ENCODE data around the genes TRIL and FKBP14.

DNA sequence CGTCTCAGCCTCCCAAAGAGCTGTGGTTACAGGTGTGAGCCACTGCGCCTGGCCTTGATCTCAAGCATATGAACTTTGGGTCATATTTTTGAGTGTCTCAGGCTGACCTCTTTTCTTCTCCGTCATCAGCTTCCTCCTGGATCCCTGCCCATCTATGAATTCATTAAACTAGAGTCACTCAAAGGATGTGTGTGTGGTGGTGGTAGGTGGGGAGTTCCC, 6.7 kb upstream of the CREB5 start:
- PRO-cap, 4 experiments = no peak in any of the 4 experiments
- RAMPAGE, long total RNA, 2 experiments = no peak in any of the 2 experiments

- PRO-cap, 4 experiments = no peak in any of the 4 experiments
- RAMPAGE, long total RNA, 2 experiments = no peak in any of the 2 experiments
Measured at GRCh38 chr7:28474116-28474708, 61.9 kb downstream of the CREB5 start.

DNA sequence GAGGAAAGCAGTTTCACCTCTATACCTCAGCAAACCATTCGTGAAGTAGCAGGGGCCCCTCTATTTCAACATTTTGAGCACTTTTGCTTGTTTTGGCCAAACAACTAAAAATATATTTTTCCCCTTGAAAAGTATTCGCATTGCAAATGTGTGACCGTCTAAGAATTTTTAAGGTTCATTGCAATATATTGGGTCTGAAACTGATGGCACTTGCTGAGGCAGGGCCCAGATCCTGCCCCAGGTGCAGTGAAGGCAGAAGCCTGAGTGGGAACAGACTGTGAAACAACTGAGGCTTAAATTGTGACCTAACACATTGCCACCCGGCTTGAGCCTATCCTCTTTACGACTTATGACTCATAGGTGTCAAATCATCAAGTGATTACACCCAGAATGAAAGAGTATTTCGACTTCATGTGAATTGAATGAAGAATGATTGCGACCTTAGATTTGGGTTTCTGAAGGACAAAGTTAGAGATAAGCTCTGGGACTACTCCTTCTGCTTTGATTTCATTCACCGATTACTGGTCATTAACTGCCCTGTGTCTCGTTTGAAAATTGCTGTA, 200.9 kb downstream of the CREB5 start:
- PRO-cap, 4 experiments = no peak in any of the 4 experiments
- RAMPAGE, long total RNA, 2 experiments = no peak in any of the 2 experiments

GRCh38 chr7:28672615-28673037, 260.3 kb downstream of the CREB5 start:
- PRO-cap, 4 experiments = no peak in any of the 4 experiments
- RAMPAGE, long total RNA, 2 experiments = no peak in any of the 2 experiments

DNA sequence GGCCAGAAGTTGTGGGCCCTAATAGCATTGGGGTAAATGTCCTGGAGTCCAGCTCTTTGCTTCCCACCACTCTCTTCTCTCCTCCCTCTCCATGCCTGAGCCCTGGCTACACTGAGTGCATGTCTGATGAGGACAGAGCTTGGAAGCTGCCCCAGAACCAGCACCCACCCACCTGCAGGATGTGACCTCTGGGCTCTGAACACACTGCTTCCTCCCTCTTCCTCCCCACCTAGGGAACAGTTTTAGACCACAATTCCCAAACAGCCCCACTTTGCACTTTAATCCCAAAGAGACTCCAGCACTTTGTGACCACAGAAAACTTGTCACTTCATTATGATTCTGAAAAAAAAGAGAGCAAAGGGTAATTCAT, 262.5 kb downstream of the TRIL start:
- PRO-cap, 4 experiments = no peak in any of the 4 experiments
- RAMPAGE, long total RNA, 2 experiments = no peak in any of the 2 experiments

GRCh38 chr7:28732627-28732809, 225.6 kb downstream of the TRIL start:
- PRO-cap, 4 experiments = no peak in any of the 4 experiments
- RAMPAGE, long total RNA, 2 experiments = no peak in any of the 2 experiments

DNA sequence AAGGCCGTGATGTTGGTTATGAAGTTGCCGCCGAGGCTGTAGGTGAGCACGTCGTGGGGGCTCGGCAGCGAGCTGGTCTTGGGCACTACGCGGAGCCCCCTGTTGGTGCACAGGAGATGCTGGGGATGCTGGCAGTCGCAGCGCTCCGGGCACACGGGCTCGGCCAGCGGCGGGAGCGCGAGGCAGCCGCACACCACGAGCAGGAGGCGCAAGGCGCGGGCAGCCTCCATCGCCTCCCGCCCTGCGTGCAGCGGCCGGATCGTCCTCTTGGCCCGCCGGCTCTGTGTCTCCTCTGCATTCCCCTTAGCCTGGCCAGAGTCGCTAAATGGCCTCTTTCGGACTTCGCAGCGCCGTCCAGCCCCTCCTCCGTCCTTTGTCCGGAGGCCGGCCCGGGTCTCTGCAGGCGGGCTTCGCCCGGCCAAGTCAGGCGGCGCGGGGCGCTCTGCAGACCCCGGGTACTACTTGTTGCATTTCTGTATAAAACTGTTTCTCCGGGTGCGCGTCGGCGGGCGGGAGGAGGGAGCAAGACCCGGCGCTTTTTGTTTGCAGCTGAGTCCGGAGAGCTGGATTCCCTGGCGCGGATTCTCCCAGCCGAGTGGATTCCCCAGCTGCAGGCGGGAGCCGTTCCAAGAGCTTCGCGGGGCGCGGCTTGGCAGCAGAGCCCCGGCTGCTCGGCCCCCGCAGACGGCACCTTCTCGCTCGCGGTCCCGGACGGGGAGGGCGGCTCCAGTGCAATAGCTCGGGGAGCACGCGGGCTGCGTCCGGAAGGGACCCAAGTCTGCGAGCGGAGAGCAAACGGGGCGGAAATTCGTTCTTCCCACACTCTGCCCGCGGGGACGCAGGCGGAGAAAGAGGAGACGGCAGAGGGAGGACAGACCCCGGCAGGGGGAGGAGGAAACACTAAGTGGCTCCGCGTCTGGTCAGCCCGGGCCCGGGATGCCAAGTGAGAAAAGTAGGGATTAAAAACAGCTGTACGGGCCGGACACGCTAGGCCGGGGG, at the start of gene TRIL:
Gene TRIL, minus strand, starts transcription at position 514 of the 999 bp plus-strand sequence.
- PRO-cap, 4 experiments = no peak in any of the 4 experiments
- RAMPAGE, long total RNA, 2 experiments = no peak in any of the 2 experiments

- PRO-cap, 4 experiments = no peak in any of the 4 experiments
- RAMPAGE, long total RNA, 2 experiments = no peak in any of the 2 experiments
Measured at GRCh38 chr7:28980485-28981004, 22.4 kb upstream of the TRIL start.

- PRO-cap, 4 experiments = no peak in any of the 4 experiments
- RAMPAGE, long total RNA, 2 experiments = no peak in any of the 2 experiments
Measured at GRCh38 chr7:29206144-29206598, 11.6 kb downstream of the CHN2 start.

- PRO-cap, 4 experiments = no peak in any of the 4 experiments
- RAMPAGE, long total RNA, 2 experiments = no peak in any of the 2 experiments
Measured at GRCh38 chr7:29254625-29255069, 60.1 kb downstream of the CHN2 start.

GRCh38 chr7:29274018-29274592, 79.5 kb downstream of the CHN2 start:
- PRO-cap, 4 experiments = peak in 2 of 4 experiments; most common plus-strand start chr7:29274346 (in 1); most common minus-strand start chr7:29274281 (in 2)
- RAMPAGE, long total RNA, 2 experiments = no peak in any of the 2 experiments

DNA sequence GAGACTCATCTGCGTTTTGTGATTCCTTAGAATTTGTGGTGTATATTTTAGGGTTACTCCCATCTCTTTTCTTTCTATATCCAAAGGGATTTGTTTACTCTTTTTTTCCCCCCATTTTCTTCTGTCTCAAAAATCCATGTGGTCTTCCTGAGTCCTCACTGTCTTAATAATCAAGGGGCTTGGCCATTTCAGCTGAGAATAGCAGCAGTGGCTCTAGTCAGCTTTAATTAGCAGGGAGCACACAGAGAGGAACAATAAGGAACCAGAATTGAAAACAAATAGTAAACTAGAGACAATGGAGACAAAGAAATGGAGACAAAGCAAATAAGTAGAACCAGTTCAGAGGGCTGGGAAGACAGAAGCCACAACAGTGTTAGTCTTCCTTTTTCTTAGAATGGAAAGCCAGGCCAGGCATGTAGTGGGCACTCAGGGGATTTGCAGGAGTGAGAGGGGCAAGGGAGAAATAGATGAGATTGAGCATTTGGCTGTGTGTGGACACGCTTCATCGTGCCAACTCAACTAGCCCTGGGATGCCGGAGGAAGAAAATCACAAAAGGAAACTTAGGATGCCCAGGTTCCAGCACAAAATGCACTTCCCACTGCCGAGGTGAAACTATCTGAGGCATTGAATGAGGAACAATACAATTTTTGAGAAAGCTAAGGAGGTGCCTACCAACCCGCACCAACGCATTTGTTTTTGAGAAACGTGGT, 94.0 kb downstream of the CHN2 start:
- PRO-cap, 4 experiments = peak in 1 of 4 experiments; most common plus-strand start position 651 of the sequence (in 1)
- RAMPAGE, long total RNA, 2 experiments = no peak in any of the 2 experiments

DNA sequence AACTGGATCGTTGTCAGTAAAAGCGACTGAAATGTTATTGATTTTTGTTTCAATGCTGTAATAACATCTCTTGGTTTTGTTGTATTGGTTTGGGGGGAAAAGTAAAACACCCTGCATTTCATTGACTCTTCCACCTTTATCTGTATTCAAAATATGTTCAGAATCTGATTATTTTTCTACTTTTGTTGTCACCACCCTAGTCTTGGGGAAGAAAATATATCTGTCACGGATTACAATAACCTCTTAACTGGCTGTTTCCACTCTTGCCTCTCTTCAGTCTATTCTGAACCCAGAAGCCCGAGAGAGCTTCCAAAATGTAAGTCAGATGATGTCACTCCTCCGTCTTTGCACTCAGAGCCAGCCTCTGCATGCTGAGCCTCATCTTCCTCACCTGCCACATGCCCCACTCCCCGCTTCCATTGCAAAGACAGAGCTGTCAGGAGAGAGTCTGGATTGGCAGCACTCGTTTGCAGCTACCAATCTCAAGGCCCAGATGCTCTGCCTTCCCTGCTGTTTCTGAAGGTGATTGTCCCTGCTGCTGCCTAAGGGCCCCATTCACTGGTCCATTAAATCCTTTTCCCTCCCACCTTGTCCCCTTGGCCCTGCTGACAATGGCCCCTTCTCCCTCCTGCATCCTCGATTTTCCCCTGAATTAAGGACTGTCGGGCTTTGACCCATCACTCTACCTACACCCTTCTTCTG, 98.2 kb downstream of the CHN2 start:
- PRO-cap, 4 experiments = no peak in any of the 4 experiments
- RAMPAGE, long total RNA, 2 experiments = no peak in any of the 2 experiments

DNA sequence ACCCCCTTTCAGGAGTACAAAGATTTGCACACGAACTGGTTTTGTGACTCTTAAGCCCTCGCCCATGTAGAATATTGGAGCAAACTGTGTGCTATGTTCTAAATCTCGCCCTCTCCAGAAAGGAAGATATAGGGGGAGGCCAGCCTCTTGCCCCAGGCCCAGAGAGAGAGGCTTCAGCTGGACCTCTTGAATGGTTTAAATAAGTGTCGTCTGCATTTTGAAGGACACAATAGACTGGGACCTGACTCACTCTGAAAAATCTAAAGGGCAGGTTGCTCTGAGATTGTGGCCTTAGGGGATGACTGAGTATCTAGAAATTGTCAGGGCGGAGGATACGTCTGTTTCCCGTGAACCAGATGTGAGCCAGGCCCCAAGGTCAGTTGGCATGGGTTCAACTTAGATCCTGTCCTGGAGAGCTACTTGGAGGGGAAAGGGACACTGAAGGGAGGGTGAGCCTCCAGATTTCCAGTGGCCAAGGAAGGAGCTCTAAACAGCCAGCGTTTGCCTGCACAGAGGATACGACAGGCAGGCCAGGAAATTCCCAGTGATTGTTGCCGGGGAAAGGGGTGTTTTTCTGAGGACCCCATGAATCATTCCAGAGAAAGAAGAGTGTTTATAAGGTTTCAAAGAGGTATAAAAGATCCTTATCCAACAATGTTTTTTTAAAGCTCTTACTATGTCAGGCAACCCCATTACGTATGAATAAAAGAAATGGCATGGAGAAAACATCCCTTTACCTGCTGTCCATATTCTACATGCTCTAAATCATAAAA, 110.2 kb downstream of the CHN2 start:
- PRO-cap, 4 experiments = no peak in any of the 4 experiments
- RAMPAGE, long total RNA, 2 experiments = no peak in any of the 2 experiments

GRCh38 chr7:29319669-29320522, 125.3 kb downstream of the CHN2 start:
- PRO-cap, 4 experiments = no peak in any of the 4 experiments
- RAMPAGE, long total RNA, 2 experiments = no peak in any of the 2 experiments

DNA sequence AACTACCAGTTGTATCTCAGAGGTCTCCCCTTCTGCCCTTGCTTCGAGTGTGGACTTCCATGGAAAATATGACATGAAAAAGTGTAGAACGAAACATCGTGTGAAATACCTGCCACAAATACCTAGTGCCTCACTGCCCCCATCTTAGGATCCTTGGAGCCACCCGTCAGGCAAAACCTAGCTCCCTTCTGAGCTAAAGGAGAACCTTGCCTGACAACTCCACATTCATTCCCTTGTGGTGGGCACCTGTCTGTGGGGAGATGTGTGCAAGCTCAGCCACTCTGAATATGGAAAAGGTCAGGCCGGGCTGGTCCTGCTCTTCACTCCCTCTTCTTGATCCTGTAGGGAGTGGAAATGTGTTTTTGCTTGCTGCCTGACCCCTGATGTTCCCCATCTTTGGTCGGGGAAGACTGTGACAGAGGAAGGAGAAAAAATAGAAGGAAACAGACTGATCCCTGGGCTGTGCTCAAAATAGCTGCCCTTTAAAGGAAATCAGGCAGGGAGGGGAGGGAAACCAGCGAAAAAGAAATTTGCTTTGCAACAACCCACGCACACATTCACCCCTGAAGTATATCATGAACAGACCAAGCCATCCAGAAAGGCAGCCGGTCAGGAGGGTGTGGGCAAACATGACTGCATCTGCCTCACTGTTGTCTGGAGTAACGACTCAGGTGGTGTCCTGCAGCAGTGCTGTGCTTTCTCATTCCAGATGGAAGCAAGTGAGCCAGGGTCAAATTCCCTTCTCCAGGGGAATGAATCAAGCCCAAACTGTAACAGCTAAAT, 74.0 kb downstream of the SCRN1 start:
- PRO-cap, 4 experiments = no peak in any of the 4 experiments
- RAMPAGE, long total RNA, 2 experiments = no peak in any of the 2 experiments

DNA sequence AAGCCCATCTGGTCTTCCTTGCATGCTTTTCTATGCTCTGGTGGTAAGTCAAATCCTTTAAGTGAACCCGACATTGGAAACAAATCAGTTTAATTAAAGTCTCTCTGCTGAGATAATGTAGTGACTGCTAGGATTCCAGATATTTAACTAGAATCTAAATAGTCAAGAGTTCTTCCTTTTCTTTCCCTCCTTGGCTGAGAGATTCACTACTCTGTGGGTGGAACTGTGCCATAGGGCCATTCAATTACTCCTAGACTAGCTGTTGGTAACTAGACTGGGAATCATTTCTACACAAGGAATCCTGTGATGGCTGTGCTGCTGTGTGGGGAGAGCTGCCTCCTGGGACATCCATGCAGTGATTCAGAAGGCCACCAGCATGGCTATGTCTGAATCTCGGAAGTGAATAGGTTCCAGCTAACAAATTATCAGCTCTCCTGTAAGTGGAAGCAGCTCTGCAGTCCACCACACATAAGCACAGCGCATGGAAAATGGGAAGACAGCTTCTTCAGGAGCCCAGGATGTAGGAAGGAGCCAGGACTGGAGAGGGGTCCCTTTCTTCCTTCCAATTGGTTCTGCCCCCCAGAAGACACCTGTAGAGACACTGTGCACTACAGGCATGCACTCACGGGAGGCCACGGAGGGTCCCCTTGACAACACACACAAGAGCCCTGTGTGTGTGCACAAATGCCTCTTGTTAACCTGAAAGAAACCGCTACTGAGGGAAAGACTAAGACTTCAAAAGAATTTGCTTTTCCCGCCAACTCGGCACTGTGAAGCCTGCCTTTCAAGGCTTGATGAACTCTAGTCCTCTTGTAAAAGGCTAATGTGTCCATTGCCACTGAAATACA, 66.5 kb downstream of the SCRN1 start:
- PRO-cap, 4 experiments = no peak in any of the 4 experiments
- RAMPAGE, long total RNA, 2 experiments = no peak in any of the 2 experiments

DNA sequence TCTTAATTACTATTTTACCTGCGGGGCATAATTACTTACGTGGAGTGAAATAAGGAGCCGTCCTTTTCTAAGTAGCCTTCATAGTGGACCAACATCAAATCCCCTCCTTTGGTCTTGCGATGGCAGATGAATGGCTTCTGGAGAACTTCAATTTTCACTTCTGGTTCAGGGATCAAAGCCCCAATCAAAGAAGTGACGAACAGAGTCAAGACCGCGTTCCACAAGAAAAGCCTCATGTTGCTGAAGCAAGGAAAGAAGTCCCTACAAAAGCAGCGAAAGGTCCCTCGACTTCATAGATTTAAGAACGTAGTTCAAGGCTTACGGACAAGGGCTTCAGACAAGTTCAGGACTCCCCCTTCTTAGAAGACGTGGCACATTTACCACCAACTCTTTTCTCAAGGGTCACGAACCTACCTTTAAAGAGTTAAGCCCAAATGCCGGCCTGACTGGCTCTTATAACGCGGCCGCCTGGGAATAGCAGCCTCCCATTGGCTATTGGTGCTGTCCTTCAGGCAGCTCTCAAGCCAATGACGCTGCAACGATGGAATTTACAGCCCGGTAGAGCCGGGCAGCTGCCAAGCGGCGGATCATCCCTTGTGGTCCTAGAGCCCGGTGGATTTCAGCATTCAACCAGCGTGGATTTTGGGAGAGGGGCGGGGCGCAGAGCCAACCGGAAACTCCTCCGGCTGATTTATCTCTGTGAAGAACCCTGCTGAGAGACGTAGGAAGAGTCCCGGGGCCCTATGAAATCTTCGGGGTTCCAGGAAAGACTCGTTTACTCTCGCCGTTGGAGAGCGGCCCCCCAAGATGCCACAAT, at the start of gene FKBP14:
Gene FKBP14, minus strand, starts transcription at position 430 of the 817 bp plus-strand sequence.
- PRO-cap, 4 experiments = peak in 3 of 4 experiments; most common plus-strand start position 633 of the sequence (in 1); most common minus-strand start position 397 of the sequence (in 2)
- RAMPAGE, long total RNA, 2 experiments = start-site peak on the minus strand in 2 of 2 experiments, centred at positions 386 to 391 of the sequence, 86 to 106 reads per replicate

GRCh38 chr7:30149010-30149622, 14.3 kb downstream of the MTURN start:
- PRO-cap, 4 experiments = no peak in any of the 4 experiments
- RAMPAGE, long total RNA, 2 experiments = no peak in any of the 2 experiments

DNA sequence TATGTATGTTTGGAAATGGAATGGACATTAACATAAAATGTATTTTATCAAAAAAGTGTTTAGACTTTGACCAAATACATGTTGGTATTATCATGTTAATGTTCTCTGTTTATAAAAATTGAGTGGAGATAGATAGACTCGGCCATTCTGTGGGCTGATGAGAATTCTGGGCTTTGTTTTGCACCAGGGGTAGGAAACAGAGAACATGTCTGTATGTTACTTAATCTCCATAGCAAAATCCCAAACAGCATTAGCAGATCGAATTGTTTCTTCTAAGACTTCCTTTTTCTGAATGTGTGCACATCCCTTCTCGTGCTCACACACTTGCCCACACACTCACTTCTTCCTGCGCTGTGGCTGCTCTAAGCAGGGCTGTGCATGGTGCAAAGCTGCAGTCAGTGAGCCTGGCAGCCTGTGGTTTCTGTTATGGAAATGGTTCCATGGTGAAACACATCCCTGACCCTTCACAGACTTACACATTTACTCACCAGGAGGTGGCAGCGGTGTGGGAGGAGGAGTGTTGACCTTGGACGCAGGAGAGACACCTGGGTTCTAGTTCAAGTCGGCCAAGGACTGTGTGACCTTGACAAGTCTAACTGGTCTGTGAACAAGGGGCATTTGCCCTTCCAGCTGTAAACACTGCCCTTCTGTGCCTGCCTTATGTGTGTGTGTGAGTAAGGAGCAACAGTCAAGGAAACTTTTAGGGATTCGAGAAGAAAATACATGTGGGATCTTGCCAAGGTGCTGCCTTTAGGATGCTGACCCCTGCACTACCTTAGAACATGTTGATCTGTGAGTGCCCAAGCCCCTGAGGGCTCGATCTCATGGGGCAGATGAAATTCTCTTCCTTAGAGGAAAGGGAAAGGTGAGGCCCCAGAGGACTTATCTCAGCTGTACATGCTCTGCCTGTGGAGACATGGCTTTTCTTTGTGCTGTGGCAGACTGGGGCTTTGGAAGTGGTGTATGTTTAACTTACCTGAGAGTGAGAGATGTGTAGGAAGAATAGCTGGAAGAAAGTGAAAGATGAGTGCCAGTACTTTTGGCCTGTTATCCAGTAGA, 25.0 kb downstream of the MTURN start:
- PRO-cap, 4 experiments = no peak in any of the 4 experiments
- RAMPAGE, long total RNA, 2 experiments = no peak in any of the 2 experiments

Data from right lobe of liver (tissue), 4 donors.